OVCAR3 (cell line): Measurements from ENCODE around the genes SYTL3 and EZR.

- RRBS = no CpG with 5 or more reads among the region's 10 CpGs
Measured at GRCh38 chr6:158377760-158378758, 65.8 kb downstream of the TULP4 start.

DNA sequence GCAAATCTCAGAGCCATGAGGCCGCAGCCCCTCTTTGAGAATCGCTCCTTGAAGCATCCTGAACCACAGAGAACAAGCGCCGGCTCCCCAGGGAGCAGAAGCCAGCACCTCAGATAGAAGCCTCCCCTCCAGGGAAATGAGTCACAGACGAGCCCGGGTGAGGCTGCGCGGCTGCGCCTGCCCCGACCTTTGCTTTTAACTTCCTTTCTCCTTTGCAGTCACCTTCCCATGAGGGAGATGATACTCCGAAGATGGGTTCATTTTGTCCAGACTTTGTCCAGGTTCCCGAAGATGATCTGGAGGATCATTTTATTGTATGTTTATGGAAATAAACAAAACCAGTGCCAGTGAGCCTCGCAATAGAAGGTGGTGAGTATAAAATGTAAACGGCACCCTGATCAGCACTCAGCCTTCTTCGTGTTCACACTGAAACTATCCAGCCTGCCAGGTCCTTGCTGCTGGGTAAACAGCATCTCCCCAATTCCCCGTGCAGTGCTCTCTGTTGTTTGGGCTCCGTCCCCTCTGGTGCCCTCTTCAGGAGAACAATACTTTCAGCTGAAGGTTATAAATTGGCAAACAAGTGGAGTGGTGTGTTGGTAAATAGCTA, 41.6 kb upstream of the TMEM181 start:
- RRBS = 10% methylated on average over 3 of the region's 17 CpGs

- RRBS = no CpG with 5 or more reads among the region's 10 CpGs
Measured at GRCh38 chr6:158610426-158611316, 33.9 kb downstream of the DYNLT1 start.

DNA sequence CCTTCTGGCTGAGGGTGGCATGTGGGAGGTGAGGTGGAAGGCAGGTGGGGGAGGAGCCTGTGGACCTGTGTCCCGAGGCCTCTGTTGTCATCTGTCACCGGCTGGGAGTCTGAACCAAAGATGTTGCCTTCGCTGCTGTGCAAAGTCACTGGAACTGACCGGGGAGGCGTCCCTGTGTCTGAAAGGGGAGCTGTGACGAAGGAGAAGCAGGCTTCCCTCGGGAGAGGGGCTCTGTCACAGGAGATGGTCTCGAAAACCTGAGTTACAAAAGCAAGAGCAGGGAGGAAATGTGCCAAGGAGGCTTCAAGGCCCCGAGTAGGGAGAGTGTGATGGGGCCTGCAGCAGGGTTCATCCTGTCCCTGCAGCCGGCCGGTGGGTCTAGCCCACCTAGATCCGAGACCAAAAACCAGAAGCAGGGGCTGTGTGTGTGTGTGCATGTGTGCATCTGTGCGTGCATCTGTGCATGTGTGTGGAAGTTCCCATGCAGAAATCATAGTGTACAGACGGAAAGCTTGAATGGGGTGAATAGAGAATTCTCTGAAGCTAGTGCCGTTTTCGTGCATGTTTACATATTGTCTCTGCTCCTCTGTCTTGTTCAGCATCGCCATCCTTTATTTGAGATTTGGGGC, 16.6 kb downstream of the DYNLT1 start:
- RRBS = 99% methylated on average over 3 of the region's 17 CpGs

DNA sequence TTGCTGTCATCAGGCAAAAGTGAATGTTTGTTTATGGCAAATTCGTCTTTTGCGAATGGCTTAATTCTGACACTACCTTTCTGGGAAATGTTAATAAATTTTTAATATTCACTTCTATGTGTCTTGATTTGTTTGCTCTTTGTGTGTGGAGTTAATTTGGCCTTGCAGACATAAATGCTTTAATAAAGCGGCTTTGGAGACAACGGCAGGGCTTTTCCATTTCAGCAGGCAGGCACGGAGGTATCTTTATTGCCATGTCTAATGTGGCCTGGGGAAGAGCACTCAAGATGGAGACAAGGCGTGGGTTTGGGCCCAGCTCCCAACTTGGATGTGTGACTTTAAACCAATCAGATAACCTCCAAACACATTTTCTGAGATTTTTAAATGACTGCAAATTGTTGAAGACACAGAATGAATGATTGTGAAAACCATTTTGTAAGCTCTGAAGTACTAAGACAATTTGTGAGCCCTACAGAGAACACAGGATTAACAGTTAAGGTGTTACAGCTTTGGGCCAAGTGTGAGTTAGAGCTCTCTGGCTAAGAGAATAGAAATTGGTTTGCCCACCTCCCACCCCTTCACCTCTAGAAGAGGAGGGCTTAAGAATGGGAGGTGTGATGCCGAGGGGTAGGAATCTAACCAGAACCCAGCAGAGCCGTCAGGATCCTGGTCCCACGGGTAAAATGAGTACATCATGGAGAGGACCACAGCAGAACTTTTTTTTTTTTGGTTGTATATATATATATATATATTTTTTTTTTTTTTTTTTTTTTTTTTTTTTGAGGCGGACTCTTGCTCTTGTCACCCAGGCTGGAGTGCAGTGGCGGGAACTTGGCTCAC, 9.0 kb downstream of the DYNLT1 start:
- RRBS = no CpG with 5 or more reads among the region's 11 CpGs

DNA sequence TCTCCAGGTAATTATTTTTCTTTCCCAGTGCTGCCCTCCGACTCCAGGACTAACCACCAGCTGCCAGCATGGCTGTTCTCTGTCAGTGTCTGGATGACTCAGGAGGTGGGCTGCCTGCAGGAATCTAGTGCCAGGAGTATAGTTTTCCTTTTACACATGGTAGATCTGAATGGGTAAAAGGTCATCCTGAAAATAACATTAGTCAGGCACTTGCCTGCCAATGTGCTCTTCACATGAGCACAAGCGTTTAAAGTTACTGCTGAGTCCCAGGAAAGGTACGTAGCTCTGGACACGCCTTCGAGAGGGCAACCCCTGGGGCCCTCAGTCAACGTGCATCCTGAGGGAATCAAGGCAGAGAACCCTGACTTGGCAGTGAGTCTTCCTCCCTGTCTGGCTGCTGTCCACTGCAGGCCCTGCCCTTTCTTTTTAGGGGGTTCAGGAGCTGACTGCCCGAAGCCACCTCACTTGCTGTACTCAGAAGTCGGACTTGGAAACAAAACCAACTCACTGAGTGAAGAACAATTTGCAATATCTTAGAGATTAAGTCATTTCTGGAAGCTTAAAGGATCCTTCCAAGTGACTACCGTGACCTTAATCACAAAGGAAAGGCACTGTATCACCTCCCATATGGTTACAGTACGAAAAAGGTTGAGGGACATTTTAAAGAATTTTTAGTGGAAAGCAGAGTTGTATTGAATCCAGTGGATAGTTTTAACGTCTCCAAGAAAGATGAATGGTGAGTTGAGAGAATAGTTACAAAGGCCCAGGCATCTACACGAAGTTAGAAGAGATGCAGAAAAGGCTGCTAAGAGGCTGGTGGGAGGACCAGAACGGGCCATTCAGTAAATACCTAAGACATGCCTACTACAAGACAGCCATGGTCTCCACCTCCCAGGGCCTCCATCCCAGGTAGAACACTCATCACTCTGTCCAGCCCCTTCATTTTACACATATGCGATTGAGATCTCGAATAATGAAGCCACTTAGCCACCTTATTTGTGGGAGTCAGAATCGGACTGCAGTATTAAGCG, 2.1 kb downstream of the DYNLT1 start:
- RRBS = no CpG with 5 or more reads among the region's 17 CpGs

DNA sequence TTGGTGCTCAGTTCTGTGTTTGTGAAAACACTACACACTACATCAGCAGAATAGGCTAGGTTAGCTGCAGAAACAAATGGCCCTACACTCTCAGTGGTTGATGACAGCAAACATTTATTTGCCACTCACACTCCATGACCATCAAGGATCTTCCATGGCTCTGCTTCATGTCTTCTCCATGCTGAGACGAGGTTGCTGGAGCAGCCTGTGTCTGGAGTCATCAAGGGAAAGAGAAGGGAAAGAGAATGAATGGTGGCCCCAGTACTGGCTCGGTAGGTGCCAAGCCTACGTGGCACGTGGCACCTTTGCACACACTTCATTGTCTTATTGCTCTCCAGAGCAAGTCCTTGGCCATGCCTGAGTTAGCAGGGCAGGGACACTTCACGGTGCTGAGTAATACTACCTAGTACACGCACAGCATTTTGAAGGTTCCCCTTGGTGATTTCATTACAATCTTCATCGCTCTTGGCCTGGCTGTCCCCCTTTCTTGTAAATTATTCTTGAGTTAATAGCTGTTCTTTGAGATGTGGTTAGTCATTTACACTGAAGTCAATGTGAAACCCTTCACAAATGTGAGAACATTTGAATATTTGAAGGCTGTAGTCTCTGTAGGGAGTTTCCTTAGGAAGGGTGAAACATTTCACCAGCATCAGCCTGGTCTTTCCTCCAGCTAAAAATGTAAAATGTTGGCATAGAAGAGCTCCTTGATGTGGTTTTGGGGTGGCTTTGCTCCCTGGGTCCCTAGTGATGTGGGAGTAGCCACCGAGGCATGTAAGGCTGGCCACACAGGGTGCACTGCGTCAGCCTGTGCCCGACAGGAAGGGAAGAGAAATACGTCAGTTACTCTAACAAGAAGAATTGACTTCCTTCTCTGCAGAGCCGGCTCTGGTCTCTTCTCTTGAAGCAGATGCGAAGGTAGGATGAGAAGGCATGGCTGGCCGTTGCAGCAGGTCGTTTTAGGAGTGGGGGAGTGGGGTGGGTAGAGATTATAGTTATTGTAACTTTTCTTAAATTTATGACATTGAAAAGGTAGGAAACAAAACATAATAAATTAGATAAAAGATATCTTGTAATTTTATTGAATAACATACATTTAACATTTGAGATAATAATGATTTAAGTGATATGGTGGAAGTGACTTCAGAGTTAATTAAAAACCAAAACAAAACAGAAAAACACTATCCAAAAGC, at the start of gene SYTL3:
SYTL3 (plus strand) TSS at position 891 of the 1,190 bp plus-strand sequence.
- RRBS = no CpG with 5 or more reads among the region's 15 CpGs

DNA sequence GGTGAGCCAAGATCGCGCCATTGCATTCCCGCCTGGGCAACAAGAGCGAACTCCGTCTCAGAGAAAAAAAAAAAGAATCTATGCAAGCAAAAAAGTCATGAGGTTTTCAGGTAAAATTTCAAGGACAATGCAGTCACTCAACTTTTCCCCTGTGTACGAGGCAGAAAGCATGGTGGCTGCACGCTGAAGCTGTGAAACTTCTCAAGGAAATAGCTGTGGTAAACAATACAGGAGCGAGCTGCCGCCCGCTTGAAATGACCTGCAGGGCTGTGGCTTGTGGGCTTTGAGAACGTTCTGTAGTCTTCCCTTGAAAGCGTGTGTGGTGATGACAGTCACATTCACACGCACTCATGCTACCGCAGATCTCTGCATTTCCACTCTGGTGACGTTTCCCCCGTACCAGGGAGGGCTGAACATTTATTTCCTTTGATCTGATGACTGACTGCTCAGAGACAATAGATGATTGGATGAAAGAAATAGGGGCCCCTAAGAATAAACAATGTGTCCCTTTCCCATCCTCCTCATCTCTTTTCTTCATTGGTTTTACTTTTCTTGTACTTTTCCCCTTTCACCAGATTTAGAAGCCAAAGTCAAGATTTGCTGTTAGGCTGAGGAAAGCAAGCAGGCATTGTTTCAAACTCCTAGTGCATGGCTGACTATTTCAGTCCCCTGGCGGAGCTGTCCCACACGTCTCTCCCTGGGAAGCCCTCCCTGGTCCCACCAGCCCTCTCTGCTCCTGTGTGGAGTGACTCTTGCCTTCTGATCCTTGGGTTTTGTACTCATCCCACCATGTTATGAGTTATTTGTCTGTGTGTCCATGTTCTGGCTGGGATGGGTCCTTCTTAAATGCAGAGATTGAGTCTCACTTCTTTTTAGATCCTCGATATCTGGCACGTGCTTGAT, 3.8 kb downstream of the SYTL3 start:
- RRBS = no CpG with 5 or more reads among the region's 20 CpGs

DNA sequence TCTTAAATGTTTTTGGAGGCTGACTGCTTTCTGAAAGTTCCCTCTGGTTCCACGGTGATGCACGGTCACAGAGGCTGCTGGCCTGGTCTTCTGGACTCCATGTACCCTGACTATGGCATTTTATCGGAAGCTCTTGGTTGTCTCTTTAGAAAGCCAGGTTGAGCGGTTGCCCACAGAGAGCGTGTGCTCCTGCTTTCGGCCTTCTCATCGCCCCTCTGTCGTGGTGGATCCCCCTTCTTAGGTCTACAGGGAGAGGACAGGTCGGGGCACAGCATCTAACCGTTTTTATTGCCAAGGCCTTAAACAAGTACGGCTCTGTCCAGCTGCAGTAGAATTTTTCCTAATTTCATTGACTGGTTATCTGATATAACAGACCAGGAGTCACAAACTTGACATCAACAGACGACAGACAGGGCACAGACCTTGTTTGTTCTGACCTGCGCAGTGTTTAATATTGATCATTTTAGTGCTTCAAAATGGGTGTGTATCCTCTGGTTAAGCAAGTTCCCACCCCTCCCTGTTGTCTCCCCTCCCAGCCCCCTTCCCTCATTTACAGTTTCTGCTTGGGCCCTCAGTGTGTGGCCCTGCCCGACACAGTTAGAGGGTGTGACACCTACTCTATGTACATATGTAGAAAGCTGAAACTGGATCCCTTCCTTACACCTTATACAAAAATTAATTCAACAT, 24.7 kb downstream of the SYTL3 start:
- RRBS = no CpG with 5 or more reads among the region's 14 CpGs

DNA sequence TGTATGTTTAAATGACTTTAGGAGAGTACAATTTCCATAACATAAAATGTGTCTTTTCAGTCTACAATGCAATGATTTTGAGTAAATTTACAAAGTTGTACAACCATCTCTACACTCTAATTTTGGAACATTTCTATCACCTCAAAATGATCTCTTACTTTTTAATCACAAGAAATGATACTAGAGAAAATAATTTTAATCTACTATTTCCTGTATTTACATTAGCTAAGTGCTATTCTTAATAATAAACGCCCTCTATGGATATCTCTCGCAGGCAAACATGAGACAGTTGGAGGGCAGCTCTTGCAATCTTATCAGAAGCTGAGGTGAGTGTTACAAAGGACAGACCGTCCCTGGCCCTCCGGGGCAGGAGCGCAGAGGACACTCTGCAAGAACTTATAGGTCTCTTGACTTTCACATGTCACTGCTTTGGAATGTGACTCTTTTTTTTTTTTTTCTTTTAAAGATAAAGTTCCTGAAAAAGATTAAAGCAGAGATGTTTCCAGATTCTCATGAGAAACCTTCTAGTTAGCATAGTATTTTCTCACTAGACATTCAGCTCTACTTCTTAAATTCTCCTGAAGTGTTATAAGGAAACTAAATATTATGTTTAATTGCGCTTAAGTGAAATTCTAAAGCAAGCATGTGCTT, 57.2 kb downstream of the SYTL3 start:
- RRBS = no CpG with 5 or more reads among the region's 6 CpGs

- RRBS = no CpG with 5 or more reads among the region's 15 CpGs
Measured at GRCh38 chr6:158711052-158711837, 61.4 kb downstream of the SYTL3 start.

DNA sequence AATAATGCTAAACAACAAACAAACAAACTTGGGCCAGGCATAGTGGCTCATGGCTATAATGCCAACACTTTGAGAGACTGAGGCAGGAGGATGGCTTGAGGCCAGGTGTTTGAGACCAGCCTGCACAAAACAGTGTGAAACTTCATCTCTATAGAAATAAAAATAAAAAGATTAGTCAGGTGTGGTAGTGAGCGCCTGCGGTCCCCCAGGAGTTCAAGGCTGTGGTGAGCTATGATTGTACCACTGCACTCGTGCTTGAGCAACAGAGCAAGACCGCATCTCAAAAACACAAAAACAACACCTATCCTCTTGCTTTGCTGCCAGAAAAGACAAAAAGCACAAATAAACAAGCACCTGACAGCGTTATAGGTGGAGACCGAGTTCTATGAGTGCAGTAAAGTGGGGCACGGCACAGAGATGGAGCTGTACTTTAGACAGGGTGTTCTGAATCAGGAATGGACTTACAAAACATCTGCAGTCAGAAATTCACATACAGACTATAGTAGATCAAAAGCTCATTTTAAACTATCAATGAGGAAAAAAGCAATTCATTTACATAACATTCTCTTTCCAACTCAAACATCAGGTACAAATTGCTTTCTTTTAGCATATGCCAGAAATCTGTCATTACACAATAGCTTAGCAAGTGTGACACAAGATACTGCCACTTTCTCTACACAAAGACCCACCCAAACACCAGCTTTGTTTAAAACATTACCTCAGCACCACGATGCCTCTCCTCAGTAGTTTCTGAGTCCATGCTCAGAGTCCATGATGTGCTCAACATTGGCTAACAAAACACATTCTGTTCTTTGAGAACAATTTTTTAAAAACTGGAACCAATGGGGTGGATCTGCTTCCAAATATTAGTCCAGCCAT, 10.1 kb downstream of the EZR start:
- RRBS = no CpG with 5 or more reads among the region's 8 CpGs

DNA sequence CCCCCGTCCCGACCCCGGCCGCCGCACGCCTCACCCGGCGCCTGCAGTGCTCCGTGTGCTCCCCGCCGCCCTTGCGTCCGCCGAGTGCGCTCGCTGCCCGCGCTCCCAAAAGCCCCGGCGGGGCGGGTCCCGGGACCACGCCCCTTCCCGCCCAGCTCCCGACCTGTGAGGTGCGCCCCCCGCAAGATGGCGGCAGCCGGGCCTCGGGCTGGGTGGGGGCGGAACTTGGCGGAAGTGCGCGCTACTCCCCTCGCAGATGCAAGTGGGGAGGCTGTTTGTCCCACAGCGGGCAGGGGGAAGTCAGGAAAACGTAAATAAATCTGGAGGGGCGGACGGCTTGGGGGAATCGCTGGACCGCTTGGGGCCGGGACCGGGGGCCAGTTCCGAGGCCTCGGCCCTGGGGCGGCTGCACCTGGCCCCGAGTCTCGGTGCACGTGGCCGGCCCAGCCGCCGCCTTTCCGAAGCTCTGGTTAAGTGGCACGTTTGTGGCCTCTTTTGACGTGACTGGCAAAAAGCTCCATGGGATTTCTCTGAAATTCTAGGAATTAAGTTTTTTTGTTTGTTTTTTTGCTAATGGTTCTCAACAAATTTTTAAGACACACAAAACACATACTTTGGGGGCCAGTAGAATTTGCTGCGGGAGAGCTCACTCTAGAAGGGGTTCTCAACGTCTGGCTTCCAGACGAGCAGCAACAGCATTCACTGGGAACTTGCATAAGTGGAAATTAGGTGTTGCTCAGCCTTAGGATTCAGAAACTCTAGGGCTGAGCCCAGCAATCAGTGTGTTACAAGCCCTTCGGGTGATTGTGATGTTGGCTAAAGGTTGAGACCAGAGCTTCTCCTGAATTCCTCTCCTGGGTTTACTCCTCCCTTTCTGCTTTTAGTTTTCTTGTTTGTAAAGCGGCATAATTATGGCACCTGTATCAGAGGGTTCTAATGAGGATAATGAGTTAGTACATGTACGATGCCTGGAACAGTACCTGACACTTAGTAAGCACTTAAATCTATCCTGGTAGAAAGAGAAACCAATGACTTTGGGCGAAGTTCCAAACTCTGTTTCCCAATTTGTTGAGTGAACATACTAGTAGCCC, at the start of gene EZR:
EZR (minus strand) TSS at position 86 of the 1,091 bp plus-strand sequence.
- RRBS = 10% methylated on average over 30 of the region's 62 CpGs

GRCh38 chr6:158826025-158826644, 7.0 kb upstream of the EZR start:
- RRBS = no CpG with 5 or more reads among the region's 17 CpGs

DNA sequence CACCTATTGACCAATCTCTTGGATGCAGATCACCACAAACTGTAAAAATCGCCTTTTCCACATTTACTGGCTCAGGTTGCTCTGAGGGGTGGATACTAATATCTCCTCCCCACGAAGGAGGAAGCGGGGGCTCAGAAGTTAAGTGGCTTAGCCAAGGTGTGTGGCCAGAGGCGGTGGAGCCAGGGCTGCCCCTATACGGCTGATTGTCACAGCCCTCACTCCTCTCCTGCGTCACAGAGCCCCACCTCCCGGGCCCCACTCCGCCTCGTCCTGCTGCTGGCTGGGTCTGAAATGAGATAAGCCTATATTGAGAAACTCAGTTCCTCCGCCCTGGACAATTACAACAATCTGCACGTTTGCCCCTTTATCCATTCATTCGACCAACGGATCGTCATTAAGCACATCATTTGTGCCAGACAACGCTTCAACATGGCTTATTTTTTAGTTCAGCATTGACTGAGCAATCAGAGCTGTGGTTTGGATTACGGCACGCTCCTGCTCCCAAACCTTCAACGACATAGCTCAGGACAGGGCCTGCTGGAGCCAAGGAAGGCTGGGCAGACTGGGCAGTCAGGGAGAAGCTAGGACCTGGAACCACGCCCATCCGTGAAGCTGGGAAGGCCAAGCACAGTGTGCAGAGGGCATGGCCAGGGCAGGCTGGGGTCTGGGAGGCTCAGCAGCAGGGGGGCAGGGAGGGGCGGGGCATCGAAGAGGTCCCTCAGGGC, 16.5 kb upstream of the EZR start:
- RRBS = no CpG with 5 or more reads among the region's 22 CpGs

DNA sequence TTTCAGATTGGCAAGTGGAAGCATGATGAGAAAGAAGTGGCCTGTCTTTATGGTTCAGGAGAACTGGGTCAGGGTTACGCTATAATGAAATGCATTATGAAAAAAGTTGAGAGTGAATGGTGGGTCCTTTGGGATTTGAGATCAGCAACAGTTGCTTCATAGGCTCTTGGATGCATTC, 1.8 kb downstream of the TAGAP start:
- RRBS = no CpG with 5 or more reads among the region's 1 CpG

DNA sequence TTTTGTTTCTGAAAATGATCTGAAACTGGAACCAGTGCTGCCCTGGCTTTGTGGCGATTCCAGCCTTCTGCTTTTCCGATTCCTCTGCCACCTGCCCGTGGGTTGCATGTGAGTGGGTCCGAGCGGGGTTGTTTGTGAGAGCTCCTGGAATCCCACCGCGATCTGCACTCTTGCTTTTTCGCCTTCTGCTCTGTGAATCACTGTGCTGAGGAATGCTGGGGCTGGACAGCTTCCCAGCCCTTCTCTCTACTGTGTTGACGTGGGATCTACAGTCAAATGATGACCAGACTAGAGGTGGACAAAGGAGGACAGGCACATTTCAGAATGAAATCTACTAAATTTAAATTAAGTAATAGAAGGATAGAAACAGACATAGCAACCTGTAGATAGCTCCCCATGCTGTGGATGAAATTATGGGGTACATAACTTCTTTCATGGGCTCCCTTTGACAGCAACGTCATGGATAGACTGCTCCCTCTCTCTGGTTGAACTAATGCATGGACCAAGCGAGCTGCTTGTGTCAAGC, 1.8 kb downstream of the FNDC1 start:
- RRBS = no CpG with 5 or more reads among the region's 11 CpGs

- RRBS = no CpG with 5 or more reads among the region's 2 CpGs
Measured at GRCh38 chr6:159414728-159415149, 245.5 kb downstream of the FNDC1 start.

DNA sequence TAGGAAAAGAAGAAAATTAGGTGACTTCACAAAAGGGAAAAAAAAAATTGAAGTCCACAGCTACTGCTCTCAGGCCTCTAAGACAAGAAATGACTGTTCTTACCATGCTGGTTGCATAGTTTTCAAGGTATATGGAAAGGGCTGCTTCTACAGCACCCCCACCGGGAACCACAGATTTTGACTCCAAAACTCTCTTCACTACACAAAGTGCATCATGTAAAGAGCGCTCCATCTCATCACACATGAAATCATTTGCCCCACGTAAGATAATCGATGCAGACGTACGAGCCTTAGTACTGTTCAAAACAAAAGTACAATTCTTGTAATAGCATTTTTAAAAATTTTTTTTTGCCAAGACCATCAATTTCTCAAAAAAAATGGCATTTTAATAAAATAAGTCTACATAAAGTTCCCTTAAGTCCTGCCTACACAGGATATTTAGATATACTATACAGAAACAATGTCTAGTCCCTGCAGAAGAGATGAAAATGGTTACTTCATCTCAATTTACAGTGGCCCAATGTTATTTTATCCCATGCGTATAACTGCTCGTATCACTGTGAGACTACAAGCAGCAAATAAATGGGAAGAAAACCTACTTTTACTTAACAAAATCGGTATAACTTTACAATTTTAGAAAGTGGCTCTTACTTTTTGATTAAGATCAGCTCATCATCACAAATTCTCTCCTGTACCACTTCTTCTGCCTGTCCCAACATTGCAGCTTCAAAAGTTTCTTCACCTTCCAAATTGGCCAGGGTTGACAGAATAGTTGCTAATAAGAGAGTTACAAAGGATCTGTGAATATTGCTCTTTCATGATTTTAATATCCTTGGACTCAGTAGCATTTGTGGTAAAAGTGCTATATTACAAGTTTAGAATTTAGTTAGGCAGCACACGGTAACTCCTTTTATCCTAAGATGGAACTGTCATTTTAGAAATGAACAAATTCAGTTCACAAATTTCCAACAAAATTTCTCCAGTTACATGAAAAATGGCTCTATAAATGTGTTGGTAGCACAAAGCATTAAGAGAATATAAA, 9.3 kb downstream of the TCP1 start:
- RRBS = no CpG with 5 or more reads among the region's 10 CpGs

GRCh38 chr6:159798512-159798816, 1.6 kb upstream of the PNLDC1 start:
- RRBS = no CpG with 5 or more reads among the region's 3 CpGs